ENCODE measurements around a stretch of chr2.

DNA sequence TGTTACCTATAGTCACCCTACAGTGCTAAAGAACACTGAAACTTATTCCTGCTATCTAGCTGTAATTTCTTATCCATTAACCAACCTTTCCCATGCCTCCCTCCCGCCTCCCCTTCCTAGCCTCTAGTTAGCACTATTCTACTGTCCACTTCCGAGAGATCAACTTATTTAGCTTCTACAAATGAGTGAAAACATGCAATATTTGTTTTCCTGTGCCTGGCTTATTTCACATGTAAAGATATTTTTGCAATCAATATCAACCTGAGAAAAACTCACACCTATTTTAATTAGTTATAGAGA lies 73.8 kb upstream of the RPE start:
- PRO-cap, 4 experiments: peak in 1 of 4 experiments; most common minus-strand start position 113 of the sequence (in 1)
- RAMPAGE, long total RNA, 4 experiments: no peak in any of the 4 experiments

GRCh38 chr2:209933447-209934083 lies 68.9 kb upstream of the RPE start:
- PRO-cap, 4 experiments: no peak in any of the 4 experiments
- RAMPAGE, long total RNA, 4 experiments: no peak in any of the 4 experiments

DNA sequence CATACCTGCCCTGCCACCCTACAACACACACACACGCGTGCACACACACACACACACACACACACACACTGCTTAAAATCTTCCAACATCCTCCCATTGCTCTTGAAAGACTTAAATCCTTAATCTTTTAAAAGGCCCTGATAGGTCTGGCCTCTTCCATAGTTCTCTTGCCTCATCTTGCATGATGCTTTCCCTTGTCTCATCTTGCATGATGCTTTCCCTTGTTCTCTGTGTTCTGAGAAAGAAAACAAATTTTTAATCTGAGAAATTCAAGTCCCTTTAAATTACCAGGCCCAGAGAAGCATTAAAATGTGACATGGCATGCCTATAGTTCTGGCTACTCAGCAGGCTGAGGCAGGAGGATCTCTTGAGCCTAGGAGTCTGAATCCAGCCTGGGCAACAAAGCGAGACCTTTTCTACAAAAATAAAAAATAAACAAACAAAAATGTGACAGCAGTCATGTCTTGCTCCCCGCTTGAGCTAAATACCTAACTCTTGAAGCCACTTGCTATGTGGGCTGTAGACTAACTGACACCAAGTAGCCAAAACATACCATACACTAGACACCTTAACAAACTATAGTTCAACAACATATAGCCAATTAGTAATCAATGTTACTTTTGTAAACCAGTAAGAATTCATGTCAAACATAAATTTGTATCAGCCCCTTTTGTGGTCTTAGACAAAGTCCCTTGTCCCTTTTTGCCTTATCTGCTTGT lies 77.8 kb downstream of the RPE start:
- PRO-cap, 4 experiments: no peak in any of the 4 experiments
- RAMPAGE, long total RNA, 4 experiments: no peak in any of the 4 experiments

DNA sequence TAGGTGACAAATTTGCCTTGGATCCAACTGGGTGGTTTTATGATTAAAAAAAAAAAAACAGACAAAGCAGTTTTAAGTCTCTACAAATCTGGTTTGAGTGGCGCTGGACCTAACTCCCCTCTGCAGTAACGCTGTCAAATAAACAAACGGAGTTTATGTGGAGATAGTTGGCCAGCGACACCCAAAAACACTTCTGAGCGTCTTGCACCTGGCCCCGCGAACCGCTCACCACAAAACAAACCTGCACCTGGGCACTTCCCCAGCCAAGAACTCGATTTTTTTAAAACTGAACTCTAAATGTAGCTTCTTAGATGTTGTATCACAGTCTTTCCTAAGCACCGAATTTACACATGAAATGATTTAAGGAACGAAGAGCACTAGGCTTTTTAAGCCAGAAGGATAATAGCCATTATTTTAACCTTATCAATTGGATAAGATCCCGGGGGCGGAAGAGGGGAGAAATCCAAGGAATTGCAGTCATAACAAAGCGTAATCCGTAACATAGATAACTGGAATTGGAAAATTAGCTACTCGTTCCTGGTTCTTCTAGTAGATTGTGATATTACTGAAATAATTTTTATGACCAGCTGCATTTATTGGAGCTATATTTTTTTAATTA lies 851 bp upstream of the KANSL1L start:
- PRO-cap, 4 experiments: peak in 1 of 4 experiments; most common minus-strand start position 130 of the sequence (in 1)
- RAMPAGE, long total RNA, 4 experiments: no peak in any of the 4 experiments

GRCh38 chr2:210477302-210477886 lies 835 bp upstream of the LANCL1 start:
- PRO-cap, 4 experiments: no peak in any of the 4 experiments
- RAMPAGE, long total RNA, 4 experiments: no peak in any of the 4 experiments

- PRO-cap, 4 experiments: no peak in any of the 4 experiments
- RAMPAGE, long total RNA, 4 experiments: no peak in any of the 4 experiments
Measured at GRCh38 chr2:210555527-210555815, 928 bp upstream of the CPS1 start.

DNA sequence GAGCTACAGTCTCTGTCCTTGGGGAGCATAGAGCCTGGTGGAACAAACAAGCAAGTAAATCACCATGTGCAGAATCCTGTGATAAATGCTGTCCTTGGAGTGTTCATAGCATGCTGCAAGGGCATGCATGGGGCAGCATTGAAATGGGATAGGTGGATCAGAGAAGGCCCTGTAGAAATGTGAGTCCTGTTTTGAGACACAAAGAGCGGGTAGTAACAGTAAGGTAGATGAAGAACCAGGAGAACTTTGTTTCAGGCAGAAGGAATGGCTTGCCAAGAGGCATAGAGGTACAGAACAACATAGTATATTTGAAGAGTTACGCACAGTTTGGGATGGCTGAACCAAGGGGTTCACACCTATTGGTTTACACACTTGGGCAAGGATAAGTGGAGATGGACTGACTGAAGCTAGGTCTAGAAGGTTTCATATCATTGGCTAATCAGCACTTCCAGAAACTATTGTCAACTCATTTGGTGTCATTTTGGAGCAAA lies 27.0 kb downstream of the CPS1 start:
- PRO-cap, 4 experiments: no peak in any of the 4 experiments
- RAMPAGE, long total RNA, 4 experiments: no peak in any of the 4 experiments

- PRO-cap, 4 experiments: no peak in any of the 4 experiments
- RAMPAGE, long total RNA, 4 experiments: no peak in any of the 4 experiments
Measured at GRCh38 chr2:210593060-210593666, 36.8 kb downstream of the CPS1 start.

- PRO-cap, 4 experiments: no peak in any of the 4 experiments
- RAMPAGE, long total RNA, 4 experiments: no peak in any of the 4 experiments
Measured at GRCh38 chr2:210670984-210671485, 114.6 kb downstream of the CPS1 start.

DNA sequence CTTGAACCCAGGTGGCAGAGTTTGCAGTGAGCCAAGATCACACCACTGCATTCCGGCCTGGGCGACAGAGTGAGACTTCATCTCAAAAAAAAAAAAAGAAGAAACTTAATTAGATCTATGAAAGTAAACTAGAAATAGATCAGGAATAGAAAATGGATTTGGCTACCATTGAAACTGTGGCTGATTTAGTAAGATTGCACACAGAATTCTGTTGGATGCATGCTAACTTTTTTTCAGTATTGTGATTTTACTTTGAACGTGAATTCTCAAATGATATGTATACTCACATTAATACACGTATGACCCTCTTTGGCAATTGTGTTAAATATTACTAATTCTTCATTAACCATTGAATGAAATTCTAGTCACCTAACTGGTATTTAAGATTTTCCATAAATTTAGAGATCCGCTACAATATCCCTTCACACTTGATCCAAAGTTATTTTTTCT lies 394.6 kb downstream of the ERBB4 start:
- PRO-cap, 4 experiments: peak in 3 of 4 experiments; most common plus-strand start position 150 of the sequence (in 3)
- RAMPAGE, long total RNA, 4 experiments: no peak in any of the 4 experiments

GRCh38 chr2:213119032-213119529 lies 32.3 kb downstream of the IKZF2 start:
- PRO-cap, 4 experiments: peak in 2 of 4 experiments; most common plus-strand start chr2:213119481 (in 1); most common minus-strand start chr2:213119152 (in 1)
- RAMPAGE, long total RNA, 4 experiments: no peak in any of the 4 experiments

DNA sequence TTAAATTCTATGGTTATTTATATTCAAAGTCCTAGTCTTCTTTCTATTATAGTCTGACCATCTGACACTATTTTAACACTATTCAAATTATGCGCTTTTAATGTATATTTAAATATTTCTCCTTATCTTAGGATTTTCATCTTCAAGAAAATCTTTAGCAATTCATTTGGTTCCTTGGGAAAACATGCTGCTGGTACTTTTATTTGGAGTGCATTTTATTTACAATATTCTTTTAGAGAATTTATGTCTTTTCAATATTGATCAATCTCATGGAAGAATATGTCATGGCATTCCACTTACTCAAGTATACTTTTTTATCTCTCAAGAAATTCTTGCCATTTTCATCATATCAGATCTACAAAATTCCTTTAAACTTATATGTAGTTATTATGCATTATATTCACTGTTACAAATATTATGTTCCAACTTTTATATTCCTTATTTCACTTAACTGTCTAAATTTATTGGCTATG lies 266.1 kb downstream of the SPAG16 start:
- PRO-cap, 4 experiments: no peak in any of the 4 experiments
- RAMPAGE, long total RNA, 4 experiments: no peak in any of the 4 experiments

- PRO-cap, 4 experiments: no peak in any of the 4 experiments
- RAMPAGE, long total RNA, 4 experiments: no peak in any of the 4 experiments
Measured at GRCh38 chr2:214481115-214481596, 70.3 kb downstream of the VWC2L start.

DNA sequence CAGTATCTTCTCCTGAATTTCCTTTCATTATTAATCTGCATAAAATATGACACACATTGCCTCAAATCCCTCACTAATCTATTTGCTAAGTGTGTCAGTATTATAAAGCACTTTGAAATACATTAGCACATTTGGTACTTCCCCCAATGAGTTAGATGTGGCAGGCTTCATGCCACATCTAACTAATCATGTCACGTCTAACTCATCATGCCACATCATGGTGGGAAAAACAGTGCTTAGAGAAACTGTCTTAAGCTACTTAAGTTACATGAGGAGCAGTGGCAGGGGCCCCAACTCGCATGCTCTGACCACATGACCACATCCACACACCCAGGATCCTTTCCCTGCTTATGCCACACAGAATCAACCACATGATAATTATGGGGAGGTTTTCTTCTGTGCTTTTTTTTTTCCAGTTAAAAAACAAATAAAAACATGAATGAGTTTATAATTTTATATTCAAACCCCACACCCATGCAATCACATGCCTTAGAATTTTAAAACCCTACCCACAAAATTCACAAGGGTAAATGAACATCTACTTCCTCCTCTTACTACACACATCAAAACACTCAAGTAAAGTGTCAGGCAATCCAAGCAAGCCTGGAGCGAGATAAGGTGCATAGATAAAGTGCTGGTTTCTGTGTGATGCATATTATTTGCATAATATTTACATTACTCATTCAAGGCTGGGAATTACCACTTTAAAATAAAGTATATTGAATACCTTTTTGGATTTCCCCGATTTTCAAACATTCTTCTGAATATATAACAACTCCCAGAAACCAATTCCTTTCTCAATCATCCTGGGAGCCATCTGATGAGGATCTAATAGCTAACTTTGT lies 1.6 kb downstream of the ABCA12 start:
- PRO-cap, 4 experiments: no peak in any of the 4 experiments
- RAMPAGE, long total RNA, 4 experiments: no peak in any of the 4 experiments

GRCh38 chr2:215293796-215294420 lies 18.0 kb upstream of the ATIC start:
- PRO-cap, 4 experiments: no peak in any of the 4 experiments
- RAMPAGE, long total RNA, 4 experiments: no peak in any of the 4 experiments

- PRO-cap, 4 experiments: no peak in any of the 4 experiments
- RAMPAGE, long total RNA, 4 experiments: no peak in any of the 4 experiments
Measured at GRCh38 chr2:215344600-215345096, 32.8 kb downstream of the ATIC start.

DNA sequence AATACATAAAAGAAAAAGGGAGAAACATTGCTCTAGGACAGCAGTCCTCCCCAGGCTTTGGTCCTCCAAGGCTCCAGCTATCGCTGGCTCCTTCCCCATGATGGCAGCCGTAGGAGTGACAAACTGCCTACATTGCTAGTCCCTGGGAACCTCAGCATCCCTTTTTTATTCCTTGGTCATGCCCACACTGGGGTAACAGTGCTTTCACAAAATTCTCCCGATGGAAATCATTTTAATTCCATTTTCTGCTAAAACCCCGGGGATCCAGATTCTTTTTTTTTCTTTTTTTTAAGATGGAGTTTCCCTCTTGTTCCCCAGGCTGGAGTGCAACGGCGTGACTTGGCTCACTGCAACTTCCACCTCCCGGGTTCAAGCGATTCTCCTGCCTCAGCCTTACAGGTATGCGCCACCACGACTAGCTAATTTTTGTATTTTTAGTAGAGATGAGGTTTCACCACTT lies 7.3 kb upstream of the FN1 start:
- PRO-cap, 4 experiments: peak in 1 of 4 experiments; most common plus-strand start position 251 of the sequence (in 1)
- RAMPAGE, long total RNA, 4 experiments: no peak in any of the 4 experiments

GRCh38 chr2:215830186-215830804 lies 183.1 kb downstream of the MREG start:
- PRO-cap, 4 experiments: no peak in any of the 4 experiments
- RAMPAGE, long total RNA, 4 experiments: no peak in any of the 4 experiments

GRCh38 chr2:215848696-215849284 lies 164.6 kb downstream of the MREG start:
- PRO-cap, 4 experiments: no peak in any of the 4 experiments
- RAMPAGE, long total RNA, 4 experiments: no peak in any of the 4 experiments

DNA sequence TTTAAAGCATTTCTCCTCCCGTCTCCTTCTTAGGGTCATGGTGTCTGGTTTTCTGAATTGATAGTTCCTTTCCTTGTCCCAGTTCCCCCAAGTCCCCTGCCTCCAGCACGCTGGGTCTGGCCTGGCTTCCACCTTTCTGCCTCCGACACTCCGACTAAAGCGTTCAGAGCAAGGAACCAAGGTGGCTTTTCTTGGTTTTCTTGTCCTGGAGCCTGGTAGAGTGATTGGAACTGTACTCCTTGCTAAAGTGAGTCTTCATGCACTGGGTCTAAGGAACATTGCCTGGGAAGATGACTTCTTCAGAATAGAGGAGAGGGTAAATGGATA lies 109.1 kb downstream of the MREG start:
- PRO-cap, 4 experiments: no peak in any of the 4 experiments
- RAMPAGE, long total RNA, 4 experiments: no peak in any of the 4 experiments